ENCODE results near the gene AGAP1.

DNA sequence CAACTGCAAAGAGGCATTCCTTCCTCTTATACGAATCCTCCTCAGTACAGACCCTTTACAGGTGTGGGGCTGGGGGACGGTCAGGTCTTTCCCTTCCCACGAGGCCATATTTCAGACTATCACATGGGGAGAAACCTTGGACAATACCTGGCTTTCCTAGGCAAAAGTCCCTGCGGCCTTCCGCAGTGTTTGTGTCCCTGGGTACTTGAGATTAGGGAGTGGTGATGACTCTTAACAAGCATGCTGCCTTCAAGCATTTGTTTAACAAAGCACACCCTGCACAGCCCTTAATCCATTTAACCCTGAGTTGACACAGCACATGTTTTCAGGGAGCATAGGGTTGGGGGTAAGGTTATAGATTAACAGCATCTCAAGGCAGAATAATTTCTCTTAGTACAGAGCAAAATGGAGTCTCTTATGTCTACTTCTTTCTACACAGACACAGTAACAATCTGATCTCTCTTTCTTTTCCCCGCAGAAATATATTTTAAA, 118.1 kb downstream of the SPP2 start:
- RRBS, result no CpG with 5 or more reads among the region's 6 CpGs

DNA sequence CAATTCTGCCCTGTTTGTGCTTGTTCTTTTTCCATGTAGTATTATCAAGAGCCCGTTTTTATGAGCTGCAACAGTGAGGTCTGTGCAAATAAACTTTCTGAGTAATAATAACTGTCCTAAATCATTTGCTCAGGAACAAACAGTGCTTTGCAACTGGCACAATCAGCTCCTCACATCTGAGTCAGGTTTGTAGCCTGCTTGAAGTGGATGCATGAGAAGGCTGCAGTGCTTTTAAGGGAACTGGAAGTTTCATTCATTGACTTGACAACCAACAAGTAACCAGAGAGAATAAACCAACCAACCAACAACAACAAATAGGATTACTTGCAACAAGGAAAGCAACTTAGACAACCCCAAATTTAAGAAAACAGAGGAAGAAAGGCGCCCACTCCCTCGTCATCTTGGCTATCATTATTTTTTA, 127.9 kb downstream of the ARL4C start:
- RRBS, result no CpG with 5 or more reads among the region's 3 CpGs

- RRBS, result no CpG with 5 or more reads among the region's 6 CpGs
These were observed 46.1 kb downstream of the ARL4C start for GRCh38 chr2:234450719-234451225.

DNA sequence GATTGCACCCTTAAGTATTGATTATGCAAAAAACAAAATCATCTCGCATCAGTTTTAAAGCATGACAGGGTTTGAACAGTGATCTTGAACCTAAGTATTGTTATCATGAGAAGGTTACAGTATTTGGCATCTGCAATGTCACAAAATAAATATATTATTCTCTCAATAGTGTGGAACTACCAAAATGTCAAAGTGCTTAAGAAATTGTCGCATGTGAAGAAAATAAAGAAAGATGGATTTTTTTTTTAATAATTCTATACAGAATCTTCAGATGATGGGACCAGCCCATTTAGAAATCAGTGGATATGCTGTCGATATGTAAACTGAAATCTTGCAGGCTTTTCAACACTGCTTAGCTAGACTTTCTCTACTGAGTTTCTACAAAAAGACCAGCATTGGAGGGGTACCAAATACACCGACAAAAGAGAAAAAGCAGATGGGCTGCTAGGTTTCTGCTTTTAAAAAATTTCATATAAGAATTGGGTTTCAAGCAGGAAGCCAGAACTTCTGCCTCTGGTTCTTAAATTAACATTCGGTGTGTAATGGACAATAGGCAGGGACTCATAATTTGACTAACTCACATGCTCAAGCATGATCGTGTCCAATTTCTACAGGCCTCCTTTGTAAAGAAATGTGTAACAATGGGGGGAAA, 3.2 kb downstream of the ARL4C start:
- RRBS, result no CpG with 5 or more reads among the region's 6 CpGs

DNA sequence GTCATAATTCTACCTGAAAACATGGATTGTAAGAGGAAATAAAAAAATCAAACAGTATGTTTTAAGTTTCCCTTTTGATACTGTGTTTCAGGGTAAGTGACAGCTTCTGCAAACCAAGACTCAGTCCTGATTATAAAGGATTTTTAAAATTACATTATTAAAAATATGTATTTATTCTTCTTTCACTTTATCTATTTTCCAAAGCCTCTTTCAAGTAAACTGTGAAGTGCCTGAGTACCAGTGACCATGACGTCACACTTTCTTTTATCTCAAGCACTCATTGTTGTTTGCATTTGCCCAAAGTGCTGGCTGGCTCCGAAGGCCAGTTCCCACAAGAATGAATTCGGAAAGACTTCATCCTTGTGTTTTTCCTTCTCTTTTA, 2.7 kb downstream of the ARL4C start:
- RRBS, result no CpG with 5 or more reads among the region's 3 CpGs

DNA sequence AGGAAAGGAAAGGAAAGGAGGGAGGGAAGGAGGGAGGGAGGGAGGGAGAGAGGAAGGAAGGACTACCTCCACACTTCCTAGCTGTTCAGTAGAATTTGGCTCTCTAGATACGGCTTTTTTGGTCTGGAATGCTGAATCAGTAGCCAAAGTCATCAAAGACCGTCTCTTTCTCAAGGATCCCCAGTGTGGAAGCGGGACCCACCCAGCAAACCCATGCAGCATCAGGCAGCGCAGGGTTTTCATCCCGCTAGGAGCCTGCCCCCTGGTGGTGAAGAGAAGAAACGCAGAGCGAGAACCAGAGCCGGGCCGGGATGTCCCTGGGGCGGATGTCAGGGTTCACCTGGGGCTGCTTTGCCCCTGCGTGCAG, 48.0 kb upstream of the ARL4C start:
- RRBS, result no CpG with 5 or more reads among the region's 11 CpGs

DNA sequence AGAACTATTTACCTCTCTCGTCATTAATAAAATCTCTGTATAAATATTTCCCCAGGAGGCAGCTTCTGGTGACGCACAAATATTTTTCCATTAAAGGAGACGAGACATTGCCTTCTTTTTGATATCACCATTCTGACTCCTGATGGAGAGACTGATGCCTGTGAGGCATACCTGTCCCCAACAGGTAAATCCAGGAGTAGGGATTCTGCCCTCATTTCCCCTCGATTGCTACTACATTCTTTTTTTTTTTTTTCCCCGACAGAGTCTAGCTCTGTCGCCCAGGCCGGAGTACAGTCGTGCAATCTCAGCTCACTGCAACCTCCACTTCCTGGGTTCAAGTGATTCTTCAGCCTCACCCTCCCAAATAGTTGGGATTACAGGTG, 137.1 kb upstream of the ARL4C start:
- RRBS, result no CpG with 5 or more reads among the region's 8 CpGs

GRCh38 chr2:234770468-234771103, 181.2 kb upstream of the SH3BP4 start:
- RRBS, result no CpG with 5 or more reads among the region's 4 CpGs

- RRBS, result 53% methylated on average over 3 of the region's 9 CpGs
These were observed 88.4 kb upstream of the SH3BP4 start for GRCh38 chr2:234863322-234863892.

GRCh38 chr2:234864378-234864886, 87.4 kb upstream of the SH3BP4 start:
- RRBS, result 85% methylated on average over 3 of the region's 6 CpGs

DNA sequence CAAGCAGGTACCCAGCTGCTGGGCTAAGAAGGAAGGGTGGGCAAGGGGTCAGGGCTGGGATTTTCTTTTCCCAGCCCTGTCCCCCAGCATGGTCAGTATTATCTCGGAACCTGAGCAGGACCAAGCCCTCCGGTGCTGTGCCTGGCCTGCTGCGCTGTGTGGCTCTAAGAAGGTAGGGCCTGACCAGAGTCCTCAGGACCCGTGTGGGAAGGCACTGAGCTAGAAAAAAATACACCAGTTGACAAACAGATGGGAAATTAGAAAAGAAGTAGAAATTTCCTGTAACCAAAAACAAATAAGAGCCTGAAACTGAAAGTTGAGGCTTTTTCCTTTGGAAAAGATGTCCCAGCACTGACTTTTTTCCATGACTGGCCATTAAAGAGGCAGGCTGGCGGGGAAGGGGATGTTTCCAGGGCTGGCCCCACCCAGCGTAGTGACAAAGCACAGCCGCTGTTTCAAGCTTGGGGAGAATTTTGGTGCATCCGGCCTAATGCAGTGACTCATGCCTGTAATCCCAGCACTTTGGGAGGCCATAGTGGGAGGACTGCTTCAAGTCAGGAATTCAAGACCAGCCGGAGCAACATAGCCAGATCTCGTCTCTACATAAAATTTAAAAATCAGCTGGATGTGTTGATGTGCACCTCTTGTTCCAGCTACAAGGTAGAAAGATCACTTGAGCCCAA, 78.2 kb upstream of the SH3BP4 start:
- RRBS, result no CpG with 5 or more reads among the region's 10 CpGs

DNA sequence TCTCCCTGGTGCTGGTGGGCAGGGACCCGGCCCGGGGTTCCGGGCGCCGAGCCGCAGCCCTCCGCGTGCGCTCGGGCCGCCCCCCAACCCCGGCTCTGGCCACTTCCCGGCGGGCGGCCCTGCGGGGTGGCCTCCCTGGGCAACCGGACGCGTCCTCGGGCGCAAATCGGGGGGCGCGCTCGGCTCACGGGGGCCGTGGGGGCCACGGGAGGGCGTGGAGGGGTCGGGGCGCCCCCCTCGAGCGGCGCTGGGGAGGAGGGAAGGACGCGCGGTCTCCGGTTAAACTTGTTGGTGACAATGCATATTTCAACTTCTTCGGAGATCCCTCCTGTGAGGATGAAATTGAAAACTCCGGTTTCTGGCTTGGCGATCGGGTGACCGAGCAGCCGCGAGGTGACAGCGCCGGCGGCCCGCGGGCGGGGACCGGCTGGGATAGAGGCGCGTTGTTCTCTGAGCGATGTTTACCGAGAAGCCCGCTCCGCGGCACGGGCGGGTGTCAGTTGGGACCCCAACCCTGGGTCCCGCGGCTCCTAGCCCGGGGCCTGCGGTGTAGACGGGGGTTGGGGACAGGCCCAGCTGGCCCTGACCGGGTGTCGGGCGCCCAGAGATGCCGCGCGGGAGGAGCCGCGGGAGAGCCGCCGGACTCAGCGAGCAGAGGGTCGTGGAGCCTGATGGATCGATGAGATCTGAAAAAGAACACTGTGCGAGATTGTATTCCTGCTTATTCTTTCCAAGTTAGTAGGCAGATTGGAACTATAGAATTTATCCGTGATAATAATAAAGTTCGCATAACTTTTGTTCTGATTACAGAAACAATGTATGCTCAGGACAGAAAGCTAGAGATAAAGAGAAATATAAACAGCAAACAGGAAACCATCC, 816 bp downstream of the SH3BP4 start:
- RRBS, result 2% methylated on average over 43 of the region's 82 CpGs

- RRBS, result no CpG with 5 or more reads among the region's 28 CpGs
These were observed 23.0 kb downstream of the SH3BP4 start for GRCh38 chr2:234974662-234975441.

DNA sequence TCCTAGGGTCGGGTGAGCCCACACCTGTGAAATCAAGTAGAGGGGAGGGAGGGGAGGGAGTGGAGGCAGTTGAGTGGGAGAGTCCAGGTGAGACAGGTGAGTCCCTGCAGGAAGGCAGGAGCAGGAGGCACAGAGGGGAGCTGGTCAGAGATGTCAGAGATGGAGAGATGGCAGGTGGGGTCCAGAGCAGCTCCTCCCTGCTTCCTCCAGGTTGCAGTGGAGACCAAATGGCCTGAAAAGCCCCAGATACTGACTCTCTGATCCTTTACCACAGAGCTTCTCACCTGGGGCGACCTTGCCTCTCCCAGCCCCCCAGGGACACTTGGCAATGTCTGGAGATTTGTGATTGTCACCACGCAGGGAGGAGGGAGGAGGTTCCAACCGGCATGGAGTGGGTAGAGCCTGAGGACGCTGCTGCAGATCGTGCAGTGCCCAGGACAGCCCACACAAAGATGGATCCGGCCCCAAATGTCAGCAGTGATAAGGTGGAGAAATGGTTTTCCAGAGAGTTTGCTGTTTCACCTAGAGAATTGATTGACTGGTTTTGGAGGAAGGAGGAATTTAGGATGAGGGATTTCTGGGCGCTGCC, 55.4 kb downstream of the SH3BP4 start:
- RRBS, result 87% methylated on average over 3 of the region's 8 CpGs

GRCh38 chr2:235063371-235063899, 111.6 kb downstream of the SH3BP4 start:
- RRBS, result 47% methylated on average over 5 of the region's 17 CpGs

- RRBS, result no CpG with 5 or more reads among the region's 19 CpGs
These were observed 61.0 kb upstream of the AGAP1 start for GRCh38 chr2:235432588-235433579.

- RRBS, result no CpG with 5 or more reads among the region's 7 CpGs
These were observed 49.5 kb upstream of the AGAP1 start for GRCh38 chr2:235444246-235444859.

GRCh38 chr2:235493491-235494393, at the start of gene AGAP1:
Gene AGAP1 (plus strand): TSS chr2:235494043.
- RRBS, result 2% methylated on average over 57 of the region's 123 CpGs

DNA sequence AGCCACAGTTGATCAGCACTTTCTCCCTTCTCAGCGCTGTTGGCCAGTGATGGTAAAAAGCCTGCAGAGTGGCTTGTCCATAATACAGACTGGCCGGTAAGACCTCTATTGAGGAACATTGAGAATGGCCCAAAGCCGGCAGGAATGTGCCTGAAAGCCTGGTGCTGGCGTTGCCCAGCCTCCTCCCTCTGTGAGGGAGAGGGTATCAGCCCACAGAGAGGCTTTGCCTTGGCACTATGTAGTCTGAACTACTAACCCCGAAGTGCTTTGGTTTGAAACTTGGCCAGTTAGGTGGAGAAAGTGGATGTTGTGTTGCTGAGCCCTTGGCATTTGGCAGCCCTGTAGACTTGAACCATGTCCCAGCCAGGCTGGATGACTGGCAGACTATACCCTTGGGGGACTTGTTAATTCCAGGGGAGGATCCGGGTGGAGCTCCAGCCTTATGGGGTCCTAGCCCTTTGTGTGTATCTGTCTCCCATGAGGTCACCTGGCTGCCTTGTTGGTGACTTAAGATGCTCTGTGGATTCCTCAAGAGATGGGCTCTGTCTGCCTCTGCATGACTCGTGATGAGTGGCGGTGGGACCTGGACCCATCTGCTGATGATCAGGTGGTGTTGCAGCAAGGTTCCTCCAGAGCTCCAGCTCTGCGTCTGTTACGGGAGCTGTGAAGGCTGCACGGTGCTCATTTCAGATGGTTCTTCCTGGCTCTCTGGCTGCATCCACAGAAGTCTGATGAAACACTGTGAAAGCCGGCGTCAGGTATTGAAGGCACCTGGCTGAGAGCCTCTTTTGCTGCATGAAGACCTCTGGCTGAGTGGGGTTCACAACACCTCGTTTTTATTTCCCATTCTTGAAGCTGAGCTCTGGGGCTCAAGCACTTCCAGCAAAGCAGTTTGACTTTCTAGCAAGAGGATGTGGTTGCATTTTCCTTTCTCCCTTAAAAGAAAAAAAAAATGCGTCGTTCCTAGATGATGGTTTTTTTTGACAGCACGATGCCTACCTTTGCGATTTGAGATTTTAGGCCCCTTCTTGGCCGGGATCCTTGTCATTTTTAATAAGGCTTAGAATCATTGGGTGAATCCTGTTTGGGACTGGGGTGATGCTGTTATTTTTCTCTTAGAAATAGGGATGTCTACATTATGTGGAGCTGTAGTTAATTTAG, 2.4 kb downstream of the AGAP1 start:
- RRBS, result no CpG with 5 or more reads among the region's 19 CpGs

GRCh38 chr2:235506617-235507165, 12.8 kb downstream of the AGAP1 start:
- RRBS, result no CpG with 5 or more reads among the region's 16 CpGs